HEK293 (cell line): Measurements from ENCODE around the genes RPS6KA2 and CEP43.

DNA sequence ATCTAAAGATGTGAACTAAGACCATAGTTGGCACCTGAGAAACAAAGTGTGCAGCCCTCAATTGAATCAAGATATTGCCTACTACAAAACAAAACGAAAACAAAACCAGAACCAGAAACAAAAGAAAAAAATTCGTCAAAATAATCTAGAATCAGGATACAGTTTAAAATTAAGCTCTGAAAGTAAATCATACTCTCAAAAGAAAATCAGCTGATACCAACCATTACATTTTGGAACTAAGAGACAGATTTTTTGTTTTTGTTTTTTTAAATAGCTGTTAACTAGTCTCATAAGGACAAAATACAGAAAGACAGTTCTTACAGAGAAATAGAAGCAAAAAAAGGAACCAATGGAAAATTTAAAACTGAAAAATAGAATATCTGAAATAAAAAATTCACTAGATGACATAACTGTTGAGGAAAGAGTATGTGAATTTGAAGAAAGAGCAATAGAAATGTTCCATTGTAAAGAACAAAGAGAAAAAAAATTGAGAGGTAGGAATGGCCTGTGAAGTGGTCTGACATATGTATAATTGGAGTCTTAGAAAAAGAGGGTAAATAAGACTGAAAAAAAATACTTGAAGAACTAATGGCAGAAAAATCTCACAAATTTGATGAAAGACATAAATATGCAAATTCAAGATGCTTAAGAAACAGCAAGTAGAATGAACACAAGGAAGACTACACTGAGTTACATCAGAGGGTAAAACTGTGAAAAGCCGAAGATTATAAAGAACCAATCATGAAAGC, 93.3 kb downstream of the QKI start:
- PRO-cap: no peak
- RRBS, 2 experiments: no CpG with 5 or more reads among the region's 3 CpGs

DNA sequence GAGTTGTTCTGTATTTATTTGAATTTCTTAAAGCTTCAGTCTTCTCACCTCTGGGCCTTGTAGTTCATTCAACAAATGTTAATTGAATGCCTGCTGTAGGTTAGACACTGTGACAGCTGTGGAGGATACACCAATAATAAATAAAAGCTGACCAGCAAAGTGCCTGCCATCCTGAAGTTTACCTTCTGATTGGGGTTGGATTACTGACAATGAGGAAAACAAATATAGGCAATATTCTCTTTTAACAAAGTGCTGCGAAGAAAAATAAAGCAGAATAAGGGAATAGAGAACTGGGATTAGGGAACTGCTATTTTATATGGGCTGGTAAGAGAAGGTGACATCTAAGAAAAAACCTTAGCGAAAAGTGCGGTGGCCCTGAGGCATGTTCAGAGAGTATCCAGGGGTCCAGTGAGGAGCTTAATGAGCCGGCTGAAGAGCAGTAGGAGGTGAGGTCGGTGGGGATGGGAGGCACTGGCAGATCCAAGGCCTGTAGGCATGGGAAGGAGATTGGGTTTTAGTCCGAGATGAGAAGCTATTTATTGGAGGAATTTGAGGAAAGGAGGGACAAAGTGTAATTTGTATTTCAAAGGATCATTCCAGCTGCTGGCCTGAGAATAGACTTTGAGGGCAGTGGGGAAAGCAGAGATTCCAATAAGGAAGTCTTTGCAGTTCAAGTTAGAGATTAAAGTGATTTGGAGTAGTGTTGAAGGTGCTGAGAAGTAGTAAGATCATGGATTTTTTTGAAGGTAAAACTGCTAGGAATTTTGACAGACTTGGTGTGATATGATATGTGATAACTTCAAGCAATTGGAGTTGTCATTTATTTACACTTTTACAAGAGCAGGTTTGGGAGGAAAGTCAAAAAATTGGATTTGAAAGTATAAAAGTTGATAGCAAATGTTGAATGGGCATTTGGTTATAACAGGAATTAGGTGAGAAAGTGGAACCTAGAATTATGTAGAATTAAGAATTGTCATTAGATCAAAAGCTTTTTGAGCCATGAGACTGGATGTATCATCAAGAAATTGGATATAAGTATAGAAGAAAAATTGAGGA, 123.9 kb downstream of the QKI start:
- PRO-cap: no peak
- RRBS, 2 experiments: no CpG with 5 or more reads among the region's 6 CpGs

DNA sequence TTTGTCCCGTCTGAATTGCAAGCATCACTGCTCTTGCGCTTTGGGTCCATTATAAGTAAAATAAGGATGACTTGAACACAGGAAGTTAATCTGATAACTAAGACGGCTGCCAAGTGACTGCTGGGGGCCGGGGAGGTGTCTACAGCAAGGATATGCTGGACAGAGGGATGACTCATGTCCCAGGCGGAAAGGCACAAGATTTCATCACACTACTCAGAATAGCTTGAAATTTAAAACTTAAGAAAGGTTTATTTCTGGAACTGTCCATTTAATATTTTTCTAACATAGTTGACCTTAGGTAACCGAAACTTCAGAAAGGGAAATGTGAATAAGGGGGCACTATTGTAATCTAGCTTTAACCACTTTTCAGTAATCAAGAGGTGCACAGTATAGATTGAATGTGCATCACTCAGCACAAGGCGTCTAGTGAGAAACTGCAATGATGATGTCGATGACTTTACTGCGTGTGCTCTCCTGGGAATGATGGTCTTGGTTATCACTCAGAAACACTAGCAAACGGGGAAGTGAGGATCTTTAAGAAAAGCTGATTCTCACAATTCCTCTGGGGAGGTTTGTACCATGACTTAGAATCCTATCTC, 171.4 kb downstream of the QKI start:
- PRO-cap: no peak
- RRBS, 2 experiments: no CpG with 5 or more reads among the region's 10 CpGs

GRCh38 chr6:163671342-163671885, 256.9 kb downstream of the QKI start:
- PRO-cap: no peak
- RRBS, 2 experiments: no CpG with 5 or more reads among the region's 26 CpGs

DNA sequence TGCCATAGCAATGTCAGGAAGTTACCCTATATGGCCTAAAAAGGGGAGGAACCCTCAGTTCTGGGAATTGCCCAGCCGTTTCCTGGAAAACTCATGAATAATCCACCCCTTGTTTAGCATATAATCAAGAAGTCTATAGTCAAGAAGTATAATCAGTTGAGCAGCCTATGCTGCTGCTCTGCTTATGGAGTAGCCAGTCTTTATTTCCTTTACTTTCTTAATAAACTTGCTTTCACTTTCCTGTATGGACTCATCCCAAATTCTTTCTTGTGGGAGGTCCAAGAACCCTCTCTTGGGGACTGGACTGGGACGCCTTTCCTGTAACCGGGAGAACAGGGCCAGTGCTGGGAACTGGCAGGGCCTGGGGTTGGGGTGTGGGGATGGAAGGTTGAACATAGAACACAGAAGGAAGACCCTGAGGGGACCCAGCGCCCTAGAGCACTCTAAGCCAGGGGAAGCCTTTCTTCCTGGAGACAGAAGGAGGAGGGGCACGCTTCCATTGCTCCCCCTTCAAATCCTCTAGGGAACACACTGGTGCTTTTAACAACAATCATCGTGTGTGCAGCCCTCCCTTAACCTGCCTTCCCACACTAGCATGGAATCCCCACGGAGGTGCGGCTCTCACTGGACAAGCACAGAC, 526.8 kb downstream of the QKI start:
- PRO-cap: no peak
- RRBS, 2 experiments: no CpG with 5 or more reads among the region's 8 CpGs

DNA sequence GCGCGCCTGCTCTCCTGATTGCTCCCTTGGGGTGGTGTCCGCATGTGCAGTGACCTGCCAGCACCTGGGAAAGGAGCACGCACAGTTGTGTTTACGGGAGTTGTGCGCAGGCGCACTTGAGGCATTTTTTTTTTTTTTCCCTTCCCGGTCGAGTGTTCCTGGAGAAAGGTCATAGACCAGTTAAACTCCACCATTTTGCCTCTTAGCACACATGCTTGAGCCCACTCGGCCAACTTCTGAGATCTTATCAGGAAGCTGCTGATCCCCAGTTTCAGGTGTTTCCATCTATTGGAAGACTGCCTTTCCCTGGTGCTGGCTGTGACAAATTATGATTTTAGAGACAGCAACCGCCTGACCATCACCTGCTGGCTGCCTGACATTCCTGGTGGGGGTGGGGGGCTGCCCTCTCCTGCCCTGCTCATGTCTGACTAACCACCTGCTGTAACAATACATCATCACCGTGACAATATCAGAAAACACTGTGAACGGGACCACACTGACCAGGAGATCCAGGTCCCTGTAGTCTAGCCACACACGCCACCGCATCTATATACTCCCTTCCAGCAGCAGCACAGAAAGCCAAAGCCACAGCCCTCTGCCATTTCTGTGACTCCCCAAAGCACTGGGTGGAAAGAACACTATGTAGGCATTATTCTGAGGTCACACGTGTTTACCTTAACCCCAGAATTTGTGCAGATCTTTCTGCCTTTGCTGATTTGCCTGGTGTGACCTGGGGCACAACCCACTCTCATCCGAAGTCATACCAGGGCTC, 537.5 kb downstream of the QKI start:
- PRO-cap: no peak
- RRBS, 2 experiments: no CpG with 5 or more reads among the region's 17 CpGs

DNA sequence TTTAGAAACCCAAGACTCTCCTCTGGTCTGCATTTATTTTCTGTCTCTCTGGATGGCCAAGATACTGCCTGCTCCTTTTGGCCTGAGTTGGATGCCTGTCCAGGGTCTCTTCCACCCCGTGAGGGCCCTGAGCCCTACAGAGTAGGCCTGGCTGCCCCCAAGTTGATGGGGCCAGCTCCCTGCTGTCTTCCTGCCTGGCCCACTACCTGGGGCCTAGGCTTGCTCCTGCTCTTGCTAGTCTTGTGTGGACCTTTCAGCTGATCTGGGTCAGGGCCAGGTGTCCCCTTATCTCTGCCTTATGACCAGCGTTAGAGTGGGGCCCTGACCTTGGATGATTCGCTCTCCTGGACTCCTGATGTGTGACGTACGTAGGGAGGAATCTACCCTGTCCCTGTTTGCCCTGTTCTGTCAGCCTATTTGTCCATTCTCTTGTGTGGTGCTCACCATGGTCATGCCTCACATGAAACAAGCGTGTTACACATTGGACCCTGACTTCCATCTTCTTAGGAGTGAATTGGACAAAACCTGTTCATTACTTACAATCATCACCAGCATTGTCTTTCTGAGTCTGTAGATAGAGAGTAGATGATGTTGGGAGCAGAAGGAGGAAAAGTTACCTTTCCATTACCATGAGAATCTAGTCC, 571.8 kb downstream of the QKI start:
- PRO-cap: no peak
- RRBS, 2 experiments: no CpG with 5 or more reads among the region's 6 CpGs

- PRO-cap: no peak
- RRBS, 2 experiments: no CpG with 5 or more reads among the region's 13 CpGs
Measured at GRCh38 chr6:164150892-164151786, 736.6 kb downstream of the QKI start.

DNA sequence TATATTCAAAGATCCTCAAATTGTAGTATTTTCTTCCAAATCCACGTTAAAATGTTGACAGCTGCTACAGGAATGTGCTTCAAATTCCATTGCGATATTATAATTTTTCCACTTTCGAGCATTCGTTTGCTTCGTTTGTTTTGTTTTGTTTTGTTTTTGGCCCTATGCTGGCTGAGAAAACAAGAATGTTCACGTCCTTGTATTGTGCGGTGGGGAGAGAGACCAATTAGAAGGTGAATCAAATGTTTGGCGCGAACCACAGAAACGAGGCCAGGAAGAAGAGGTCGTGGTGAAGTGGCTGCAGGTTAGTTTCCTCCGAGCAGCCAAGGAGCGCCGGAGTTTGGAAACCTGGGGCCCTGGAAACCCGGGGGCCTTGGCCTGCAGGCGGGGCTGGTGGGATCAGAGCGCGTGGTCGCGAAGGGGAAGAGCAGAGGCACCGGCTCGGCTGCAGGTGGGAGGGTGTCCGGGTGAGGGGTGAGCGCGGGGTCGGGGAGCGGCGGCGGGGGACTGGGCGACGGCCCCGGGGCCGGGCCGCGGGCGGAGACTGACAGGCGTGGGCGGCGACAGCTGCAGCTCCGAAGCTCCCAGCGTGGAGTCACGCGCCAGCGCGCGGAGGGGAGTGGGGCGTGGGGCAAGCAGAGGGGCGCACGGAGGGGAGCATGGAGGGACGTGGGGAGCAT, 141.4 kb upstream of the PDE10A start:
- PRO-cap: no peak
- RRBS, 2 experiments: 29 to 93% methylated on average over 17 of the region's 50 CpGs

DNA sequence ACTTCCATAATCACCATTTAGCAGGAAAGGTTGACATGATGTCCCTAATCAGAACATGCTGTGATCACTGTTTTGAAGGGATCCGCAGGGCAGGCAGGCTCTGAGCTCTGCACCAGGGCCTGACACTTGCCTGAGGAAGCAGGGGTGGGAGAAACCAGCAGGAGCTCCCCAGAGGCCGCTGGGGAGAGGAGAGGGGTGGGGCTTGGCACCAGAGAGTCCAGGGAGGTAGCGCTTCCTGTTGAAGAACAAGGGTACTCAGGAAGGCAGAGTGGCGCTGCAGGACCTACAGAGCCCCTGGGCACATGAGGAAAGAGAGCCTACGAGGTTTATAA, 5.6 kb upstream of the TBXT start:
- PRO-cap: no peak
- RRBS, 2 experiments: no CpG with 5 or more reads among the region's 5 CpGs

DNA sequence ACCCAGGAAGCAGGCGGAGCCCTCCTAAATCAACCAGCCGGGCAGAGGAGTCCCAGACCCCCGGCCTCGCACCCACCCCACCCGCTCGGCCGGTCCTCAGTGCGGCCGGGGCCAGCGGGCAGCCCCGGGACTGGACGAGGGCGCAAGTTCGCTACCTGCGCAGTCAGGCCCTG, 195 bp downstream of the SFT2D1 start:
- PRO-cap: no peak
- RRBS, 2 experiments: no CpG with 5 or more reads among the region's 15 CpGs

DNA sequence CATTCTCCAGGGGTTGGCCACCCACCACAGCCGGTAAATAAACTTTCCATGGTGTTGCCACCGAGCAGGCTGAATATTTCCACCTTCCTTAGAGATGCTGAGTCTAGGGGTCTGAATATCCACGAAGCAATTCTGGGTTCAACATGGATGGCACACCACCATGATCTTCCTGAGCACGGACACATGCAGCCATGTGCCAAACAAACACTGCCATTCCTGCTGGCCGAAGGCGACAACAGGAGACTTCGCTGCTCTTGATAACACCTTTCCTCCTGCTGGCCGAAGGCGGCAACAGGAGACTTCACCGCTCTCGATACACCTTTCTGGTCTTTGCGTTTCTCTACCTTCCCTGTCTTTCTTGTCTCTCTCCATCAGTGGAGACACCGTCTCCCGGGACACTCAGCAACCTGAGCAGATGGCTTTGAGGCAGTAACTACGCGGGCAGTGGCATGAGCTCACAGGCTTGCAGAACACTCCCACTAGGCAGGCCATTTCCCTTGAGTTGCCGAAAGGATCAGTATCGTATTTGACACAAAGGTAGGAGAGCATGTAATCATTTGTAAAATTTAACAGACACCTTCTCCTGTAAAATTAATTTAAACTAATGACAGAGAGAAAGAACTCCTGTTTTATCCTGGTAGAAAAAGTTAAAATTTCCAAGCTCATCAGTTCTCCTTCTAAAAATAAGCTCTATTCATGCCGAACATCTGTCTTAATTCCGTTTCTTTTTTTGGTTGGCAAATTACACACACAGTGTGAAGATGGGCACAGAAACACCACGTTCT, 55.0 kb upstream of the MPC1 start:
- PRO-cap: no peak
- RRBS, 2 experiments: no CpG with 5 or more reads among the region's 21 CpGs

DNA sequence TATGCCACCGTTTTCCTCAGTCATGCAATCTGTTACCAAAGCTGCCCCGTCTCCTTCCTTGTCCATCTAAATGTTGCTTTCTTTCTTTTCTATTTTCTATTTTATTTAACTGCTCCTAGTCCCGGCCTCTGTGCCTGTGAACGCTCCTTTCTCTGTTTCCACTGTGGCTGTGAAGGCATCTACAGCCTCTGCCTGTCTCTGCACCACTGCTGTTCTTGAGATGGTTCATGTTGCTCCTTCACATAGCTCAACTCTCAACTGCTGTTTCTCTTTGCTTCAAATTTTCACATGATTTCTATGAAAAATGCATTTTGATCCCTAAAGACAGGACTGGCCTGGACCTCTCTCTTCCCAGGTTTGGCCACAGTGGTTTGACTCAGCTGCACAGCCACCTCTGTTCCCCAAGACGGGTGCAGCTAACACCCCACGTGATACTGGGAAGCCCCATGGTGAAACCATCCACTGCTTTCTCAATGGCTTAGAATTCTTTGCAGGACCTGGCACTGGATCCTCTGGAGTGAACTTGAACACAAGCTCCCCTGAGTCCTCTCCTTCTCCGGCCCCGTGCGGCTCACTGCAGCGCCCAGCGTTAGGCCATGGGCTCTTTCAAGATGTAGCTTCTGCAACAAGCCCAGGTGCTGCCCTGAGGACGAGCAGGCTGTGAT, 58.5 kb upstream of the MPC1 start:
- PRO-cap: no peak
- RRBS, 2 experiments: no CpG with 5 or more reads among the region's 12 CpGs

- PRO-cap: no peak
- RRBS, 2 experiments: no CpG with 5 or more reads among the region's 12 CpGs
Measured at GRCh38 chr6:166469738-166470158, 87.0 kb upstream of the MPC1 start.

- PRO-cap: no peak
- RRBS, 2 experiments: 88 to 91% methylated on average over 4 of the region's 20 CpGs
Measured at GRCh38 chr6:166565287-166565929, 21.1 kb downstream of the RAMACL start.

DNA sequence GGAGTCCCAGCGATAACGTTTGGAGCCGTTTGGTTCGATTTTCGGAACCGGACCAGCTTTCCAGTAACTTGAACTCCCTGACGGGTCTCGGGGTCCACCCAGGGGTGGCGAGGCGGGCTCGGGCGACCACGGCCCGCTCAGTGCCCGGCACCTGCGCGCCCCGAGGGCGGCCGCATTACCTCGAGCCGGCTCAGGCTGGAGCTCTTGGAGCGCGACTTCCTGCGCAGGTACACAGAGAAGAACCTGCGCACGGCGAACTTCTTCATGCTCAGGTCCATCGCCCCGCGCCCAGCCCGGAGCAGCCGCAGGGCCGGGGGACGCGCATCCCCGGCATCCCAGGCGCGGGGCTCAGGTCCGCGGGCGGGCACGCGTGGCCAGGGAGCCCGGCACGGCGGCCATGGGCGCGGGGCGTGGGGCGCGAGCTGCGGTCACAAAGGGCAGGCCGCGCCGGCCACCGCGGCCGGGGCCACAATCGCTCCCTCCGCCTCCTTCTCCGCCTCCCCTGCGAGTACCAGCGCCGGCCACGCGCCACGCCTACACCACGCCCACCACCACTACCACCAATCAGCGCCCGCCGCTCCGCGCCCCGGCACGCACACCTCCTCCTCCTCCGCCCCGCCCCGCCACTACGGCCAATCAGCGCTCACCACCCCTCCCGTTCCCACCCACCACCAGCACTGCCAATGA, at the start of gene RPS6KA2:
Gene RPS6KA2, minus strand, starts transcription at position 510 of the 687 bp plus-strand sequence.
- PRO-cap: unidirectional peak, minus-strand start at position 179 of the sequence; unidirectional peak, minus-strand start at position 510 of the sequence
- RRBS, 2 experiments: 1 to 2% methylated on average over 54 to 58 of the region's 82 CpGs

DNA sequence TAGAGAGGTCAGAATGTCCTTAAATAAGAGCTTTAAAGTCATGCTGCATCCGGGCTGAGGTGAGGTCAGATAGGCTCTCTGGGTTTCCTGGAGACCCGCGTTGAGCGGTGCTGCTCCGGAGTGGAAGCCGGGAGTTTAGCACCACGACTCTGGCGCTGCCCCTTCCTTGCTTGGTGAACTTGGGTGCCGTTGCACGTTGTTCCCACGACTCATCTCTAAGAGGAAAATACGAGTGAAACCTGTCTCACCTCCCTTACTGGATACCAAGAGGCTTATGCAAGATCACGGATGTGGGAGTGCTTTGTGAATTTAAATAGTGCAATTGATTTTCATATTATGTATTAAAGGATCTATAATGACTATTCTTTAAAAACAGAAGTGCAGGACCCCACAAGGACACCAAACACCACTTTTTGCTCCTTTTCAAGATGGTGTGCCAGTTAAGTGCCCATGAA, 1.5 kb upstream of the RPS6KA2 start:
- PRO-cap: no peak
- RRBS, 2 experiments: 49 to 58% methylated on average over 5 of the region's 13 CpGs

DNA sequence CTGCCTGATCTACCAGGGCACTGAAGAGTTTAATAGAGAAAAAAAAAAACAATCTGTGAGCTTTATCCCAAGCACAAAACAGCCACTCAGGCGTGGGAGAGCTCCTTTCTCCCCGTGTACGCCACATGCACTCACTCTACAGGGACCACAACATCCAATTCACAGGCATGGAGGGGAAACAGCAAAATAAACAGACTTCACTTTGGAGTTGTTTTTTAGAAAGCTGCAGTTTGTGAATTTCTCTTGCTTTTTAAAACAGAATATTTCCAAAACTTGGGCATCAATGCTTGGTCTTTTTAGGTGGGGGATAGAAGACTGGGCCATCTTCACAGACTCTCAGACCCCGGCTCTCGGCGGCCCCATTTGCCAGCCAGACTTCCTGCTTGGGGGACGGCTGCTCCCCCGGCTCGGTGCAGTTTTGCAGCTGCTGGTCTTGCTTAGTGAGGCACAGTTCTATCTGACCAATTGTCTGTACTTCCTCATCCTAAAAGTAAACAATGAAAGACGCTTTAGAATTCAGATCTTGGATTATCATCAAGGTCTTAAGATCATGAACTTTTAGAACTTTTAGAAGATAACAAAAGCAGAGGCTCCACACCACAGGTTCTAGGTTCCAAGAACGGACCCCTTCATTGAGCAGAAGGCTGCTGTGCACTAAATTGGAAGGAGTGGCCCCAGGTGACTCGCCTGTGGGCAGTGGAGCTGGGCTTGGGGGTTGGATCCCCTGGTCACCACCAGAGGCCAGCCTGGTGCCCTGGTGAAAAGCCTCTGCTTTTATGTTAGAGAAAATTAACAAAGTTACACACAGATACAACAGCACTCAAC, 26.8 kb downstream of the RNASET2 start:
- PRO-cap: no peak
- RRBS, 2 experiments: 89% methylated on average over 2 of the region's 12 CpGs

DNA sequence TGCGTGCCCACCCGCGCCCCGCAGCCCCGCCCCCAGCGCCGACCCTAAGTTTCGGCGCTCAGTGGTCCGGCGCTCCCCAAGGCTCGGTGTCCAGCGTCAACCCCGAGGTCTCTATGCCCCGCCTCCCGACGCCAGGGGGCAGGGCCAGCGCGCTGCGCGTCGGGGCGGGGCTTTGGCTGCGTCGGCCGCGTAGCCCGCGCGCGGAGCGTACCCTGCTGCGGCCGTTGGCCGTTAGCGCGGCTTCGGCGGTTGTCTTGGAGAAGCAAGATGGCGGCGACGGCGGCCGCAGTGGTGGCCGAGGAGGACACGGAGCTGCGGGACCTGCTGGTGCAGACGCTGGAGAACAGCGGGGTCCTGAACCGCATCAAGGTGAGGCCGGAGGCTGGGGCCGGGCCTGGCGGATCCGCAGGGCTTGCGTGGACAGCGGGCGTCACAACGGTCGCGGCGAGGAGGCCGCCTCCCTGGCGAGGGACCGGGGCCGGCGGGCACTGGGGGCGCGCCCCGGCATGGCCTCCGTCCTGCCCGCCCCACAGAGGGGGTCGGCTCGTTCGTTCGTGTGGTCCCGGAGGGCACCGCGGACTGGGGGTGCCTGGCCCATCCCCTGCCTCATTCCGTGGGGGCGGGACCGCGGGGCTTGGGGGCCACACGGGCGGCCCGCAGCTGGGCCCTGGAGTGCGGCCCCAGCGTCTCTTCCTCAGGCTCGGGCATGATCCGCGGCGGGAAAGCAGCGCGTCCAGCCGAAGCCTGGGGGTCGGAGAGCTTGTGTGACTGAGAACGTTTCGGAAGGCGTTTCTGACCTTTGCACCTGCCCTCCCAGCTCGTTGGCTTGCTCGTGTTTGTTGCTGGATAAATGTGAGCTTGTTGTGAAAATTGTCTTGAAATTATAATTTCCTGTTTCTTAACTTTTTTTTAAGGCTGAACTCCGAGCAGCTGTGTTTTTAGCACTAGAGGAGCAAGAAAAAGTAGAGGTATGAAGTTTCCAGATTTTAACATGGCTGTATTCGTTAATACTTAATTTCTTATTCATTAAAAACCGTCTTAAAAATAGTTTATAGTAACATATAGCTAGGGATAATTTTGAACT, at the start of gene CEP43:
Gene CEP43, plus strand, starts transcription at position 252 of the 1,084 bp plus-strand sequence.
- PRO-cap: bidirectional peak, plus-strand start at position 258 of the sequence, minus-strand start outside the sequence; bidirectional peak, plus-strand start at position 697 of the sequence, minus-strand start at position 708 of the sequence; unidirectional peak, minus-strand start at position 746 of the sequence; unidirectional peak, minus-strand start at position 766 of the sequence
- RRBS, 2 experiments: 1% methylated on average over 19 to 24 of the region's 103 CpGs

- PRO-cap: no peak
- RRBS, 2 experiments: no CpG with 5 or more reads among the region's 18 CpGs
Measured at GRCh38 chr6:167091010-167091873, 31.7 kb upstream of the CCR6 start.